Non-pigmented ciliary epithelial cell (primary cell): ENCODE data around the genes PCDH7, ARAP2 and C4orf19.

DNA sequence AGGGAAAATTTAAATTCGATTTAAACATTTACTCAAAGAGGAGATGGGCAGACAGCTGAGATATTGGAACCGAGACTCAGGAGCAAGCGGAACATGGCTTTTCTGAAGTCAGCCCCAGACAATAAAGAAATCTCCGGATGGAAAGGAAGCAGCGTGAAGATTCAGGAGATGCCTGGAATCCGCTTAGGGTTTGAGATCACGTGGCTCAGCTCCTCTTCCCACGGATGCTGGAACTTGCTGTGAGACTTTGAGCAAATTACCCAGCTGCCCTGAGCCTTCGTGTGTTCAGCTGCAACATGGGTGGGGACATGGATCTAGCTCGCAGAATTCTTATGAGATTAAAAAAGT is 55.8 kb upstream of the STIM2 start:
- RRBS: no CpG with 5 or more reads among the region's 10 CpGs

DNA sequence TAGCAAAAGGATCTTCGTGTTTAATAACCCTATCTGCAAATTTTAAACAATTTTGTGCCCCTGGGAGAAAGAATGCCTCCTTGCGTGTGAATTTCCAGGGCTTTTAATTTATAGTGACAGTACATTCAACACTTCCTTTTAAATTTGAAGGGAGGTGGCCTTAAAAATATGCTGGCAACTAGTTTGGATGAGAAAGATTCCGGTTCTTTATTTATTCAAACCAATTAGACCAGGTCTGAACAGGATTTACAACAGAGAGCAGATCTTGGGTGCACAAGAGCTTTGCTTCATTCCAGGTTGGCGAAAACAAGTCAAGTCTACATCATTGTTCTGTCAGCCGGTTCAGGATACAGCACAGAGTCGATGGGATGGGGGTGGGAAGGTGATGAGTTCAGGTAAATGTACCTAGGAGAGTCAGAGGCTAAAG is 1.0 kb upstream of the STIM2 start:
- RRBS: no CpG with 5 or more reads among the region's 6 CpGs

- RRBS: no CpG with 5 or more reads among the region's 12 CpGs
These were observed 1.2 kb downstream of the STIM2 start for GRCh38 chr4:26861725-26862292.

DNA sequence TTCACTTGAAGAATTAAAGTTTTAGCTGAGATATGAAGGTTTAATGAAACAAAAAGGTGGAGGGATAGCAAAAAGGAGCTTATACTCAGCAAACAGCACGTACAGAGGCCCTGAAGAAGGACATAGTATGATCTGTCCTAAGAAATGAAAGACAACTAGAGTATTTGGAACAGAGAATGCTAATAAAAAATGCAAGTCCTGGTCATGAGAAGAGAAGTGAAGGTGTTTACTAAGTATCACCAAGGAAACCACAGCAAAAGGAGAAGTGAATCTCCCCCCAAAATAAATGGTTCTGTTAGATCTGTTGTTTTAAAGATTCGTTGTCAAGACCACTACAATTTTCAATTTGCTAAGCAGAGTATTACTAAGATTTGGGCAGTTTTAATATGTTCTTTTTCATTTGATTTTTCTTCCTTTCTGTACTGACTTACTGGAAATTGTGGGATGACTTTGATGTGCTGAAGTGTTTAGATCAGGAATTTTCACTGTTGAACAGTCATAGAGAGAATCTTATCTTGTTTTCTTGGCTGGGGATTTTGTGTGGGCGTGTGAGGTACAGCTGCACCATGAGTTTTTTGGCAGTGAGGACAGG is 132.0 kb downstream of the STIM2 start:
- RRBS: no CpG with 5 or more reads among the region's 3 CpGs

DNA sequence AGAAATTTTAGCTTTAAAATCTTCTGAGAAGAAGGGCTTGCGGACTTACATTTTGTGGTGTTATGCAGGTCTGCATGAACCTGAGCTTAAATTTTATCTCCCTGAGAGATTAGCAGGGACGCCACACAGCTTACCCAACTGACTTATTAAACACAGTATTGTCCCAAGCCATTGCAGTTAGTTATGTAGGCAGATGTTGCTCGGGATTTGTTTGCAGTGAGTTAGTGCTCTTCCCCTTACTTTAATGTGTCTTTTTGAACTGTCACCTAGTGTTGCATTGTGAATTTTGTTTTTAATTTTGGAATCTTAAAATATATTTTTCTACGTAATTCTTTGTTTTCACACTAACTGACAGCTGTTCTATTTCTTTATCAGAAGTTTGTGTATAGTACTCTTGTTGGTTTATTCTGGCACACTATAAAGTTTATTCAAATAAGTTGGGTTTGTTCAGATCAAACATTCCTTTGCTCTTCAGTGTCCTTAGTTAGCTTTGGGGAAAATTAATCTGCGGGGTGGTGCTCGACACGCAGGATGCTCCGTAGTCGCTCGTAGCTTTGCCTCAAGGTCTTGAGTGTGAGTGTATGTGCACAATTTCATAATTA is 145.4 kb downstream of the STIM2 start:
- RRBS: no CpG with 5 or more reads among the region's 10 CpGs

GRCh38 chr4:30720294-30721056 is at the start of gene PCDH7:
PCDH7 (plus strand) TSS chr4:30720369.
- RRBS: 1% methylated on average over 18 of the region's 56 CpGs

DNA sequence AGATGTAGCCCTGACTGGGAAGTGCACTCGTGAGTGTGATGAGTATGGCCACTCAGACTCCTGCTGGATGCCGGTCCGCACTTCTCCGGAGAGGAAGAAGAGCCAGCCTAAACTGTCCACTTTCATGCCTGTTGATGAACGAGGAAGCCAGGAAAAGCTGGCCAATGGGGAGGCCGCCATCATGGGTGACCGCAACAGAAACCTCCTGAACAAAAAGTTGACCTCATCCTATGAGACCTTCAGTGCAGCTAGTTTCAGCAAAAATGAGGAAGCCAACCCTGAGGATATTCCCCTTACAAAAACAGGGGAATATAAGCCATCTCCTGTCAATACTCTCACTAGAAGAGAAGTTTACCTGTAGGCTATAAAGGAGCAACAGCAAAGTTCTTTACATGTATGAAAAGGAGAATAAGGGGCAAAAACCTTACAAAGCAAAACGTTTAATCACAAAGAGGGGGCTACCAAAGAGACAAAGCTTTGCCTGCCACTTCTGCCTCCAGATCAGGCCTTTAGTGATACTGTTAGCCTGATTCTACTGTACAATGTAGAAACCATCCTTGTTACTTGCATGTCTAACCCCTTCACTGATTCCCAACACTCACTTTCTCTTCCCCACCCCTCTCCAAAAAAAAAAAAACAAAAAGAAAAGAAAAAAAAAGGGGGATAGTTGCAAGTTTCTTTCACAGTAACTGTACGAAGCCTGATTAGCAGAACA is 422.5 kb downstream of the PCDH7 start:
- RRBS: no CpG with 5 or more reads among the region's 9 CpGs

DNA sequence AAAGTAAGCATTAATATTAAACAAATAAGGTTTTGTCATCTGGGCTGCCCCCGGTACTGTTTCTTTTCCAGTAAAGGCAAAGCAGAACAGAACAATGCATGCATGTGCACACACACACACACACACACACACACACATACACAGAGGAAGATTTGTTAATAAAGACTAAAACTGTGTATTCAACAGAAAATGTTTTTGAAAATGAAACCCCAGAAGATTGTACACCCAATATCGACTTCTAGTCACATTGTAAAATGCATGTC is 2685.4 kb downstream of the ARAP2 start:
- RRBS: no CpG with 5 or more reads among the region's 2 CpGs

GRCh38 chr4:34436020-34436588 is 1808.2 kb downstream of the ARAP2 start:
- RRBS: no CpG with 5 or more reads among the region's 1 CpG

DNA sequence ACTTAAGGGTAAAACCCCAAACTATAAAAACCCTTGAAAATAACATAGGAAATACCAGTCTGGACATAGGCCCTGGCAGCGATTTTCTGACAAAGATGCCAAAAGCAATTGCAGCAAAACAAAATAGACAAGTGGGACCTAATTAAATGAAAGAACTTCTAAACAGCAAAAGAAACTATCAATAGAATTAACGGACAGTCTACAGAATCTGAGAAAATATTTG is 255.7 kb downstream of the ARAP2 start:
- RRBS: no CpG with 5 or more reads among the region's 2 CpGs

GRCh38 chr4:36063535-36063790 is 180.9 kb downstream of the ARAP2 start:
- RRBS: no CpG with 5 or more reads among the region's 3 CpGs

DNA sequence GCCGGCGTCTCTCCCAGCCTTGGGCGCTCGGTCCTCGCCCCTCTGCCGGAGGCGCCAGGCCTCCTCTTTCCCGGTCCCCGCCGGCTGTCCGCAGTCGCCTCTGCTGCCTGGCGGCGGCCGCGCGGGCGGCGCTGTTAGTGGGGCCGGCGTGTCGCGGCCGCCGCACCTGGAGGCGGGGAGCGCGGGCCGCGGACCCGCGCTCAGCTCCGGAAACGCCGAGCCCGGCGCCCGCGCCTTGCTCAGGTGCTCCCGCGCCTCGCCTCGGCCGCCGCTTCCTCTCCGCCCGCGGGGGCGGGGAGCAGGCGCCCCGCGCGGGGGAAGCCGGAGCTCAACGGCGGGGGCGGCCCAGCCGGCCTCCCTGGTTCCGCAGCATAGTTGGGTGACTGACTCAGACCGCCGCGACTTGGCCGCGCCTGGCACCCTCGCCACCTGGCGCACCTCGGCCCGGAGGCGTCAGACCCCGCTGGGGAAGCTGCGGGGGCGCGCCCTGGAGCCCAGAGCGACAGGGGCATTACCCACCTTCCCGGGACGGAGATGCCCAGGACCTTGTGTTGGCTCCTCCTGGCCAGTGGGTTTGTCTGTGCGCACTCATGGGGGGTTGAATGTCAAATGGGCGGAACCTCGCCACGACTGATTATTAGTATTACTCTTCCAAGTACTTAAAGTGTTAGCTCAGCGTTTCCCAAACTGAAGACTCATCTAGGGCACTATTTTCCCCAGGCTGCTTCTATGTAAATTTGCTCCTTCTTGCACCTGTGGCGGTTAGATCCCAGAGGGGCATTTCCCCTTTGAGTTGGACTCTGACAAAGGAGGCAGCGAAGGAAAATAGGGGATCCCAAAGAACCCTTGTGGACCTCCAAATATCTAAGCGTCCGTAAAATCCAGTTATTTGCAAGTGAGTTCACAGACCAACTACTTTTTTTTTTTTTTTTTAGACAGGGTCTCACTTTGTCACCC is at the start of gene ARAP2:
Gene ARAP2 (minus strand): TSS at position 278 of the 957 bp plus-strand sequence.
- RRBS: 2% methylated on average over 53 of the region's 85 CpGs

DNA sequence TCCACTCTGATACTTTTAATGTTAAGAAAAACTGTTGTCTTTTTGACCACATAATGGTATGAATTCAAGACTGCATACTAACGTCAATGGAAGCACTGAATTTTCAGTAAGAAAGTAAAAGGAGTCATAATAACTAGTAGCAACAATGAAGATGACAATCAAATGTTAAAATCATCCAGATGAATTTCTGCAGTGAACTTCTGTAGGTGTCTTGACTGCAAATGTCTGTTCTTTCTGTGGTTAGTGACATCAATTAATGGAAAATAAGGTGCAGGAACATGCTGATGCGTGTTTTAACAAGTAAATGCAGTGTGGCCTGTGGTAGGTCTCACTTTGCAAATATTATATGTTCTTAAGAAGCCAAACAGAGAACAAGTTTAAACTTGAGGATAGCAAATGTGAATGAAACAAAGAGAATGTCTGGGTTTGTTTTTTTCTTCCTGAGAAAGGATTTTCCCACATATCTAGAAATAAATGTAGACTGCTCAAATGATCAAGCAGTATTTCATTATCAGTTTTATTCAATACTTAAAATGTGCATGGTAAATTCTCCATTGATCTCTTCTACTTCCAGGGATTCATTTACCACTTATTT is 2.6 kb upstream of the DTHD1 start:
- RRBS: no CpG with 5 or more reads among the region's 2 CpGs

- RRBS: no CpG with 5 or more reads among the region's 8 CpGs
These were observed 29.3 kb downstream of the DTHD1 start for GRCh38 chr4:36310602-36311328.

- RRBS: no CpG with 5 or more reads among the region's 2 CpGs
These were observed 46.8 kb upstream of the NWD2 start for GRCh38 chr4:37197731-37198114.

DNA sequence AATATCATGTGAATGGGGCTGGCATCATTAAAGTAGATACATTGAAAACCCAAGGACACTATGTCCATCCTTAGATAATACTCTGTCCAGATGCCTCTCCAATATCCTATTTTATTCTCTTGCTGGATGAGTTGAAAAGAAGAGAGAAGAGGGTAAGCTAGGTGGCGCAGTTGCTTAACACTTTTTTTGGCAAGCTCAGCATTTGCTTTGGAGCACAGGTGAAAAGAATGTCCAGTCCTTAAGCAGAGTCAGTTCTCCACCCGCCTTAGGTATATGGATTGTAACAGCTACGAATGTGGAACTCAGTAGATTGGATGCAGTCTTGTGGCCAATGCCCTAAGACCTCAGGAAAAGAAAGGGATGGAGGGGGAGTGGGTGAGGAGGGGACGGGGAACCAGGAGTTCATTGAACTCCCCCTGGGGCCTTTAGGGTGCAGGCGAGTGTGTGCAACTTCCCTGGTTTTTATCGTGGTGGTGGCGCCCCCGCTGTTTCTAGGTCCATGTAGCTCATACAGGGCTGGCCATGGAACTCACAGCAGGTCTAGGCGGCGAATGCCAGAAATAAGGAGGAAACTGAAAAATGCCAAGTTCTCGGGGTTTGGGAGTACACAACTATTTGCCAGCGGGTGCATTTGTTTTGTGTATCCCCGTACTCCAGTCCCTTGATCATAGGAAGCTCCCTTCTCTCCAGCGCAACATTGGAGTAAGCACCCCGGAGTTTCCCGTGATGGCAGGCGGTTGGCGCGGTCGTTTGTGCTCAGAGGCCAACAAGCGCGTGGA is 590 bp upstream of the C4orf19 start:
- RRBS: under 1% methylated on average over 7 of the region's 22 CpGs

DNA sequence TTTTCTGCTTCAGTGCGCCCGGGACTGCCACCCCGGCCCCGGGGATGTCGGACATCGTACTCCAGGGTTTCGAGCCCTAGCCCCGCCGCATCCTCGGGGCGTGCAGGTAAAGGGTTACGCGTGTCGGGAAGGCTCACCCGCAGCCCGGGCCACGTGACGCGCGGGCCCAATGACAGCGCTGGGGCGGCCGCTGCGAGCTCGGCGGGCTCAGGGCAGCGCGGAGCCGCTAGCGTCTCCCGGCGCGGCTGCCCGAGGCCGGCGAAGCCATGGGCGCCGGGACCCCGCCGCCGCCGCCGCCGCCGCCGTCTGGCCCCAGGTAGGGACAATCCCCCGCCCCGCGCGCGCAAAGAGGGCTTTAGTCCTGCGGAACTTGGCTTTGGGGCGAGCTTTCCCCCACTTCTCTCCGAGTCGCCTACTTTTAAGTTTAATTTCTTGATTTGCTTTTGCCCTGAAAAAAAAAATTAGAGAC is at the start of gene C4orf19:
Gene C4orf19 (plus strand): TSS at position 201 of the 469 bp plus-strand sequence.
- RRBS: 1% methylated on average over 21 of the region's 55 CpGs

DNA sequence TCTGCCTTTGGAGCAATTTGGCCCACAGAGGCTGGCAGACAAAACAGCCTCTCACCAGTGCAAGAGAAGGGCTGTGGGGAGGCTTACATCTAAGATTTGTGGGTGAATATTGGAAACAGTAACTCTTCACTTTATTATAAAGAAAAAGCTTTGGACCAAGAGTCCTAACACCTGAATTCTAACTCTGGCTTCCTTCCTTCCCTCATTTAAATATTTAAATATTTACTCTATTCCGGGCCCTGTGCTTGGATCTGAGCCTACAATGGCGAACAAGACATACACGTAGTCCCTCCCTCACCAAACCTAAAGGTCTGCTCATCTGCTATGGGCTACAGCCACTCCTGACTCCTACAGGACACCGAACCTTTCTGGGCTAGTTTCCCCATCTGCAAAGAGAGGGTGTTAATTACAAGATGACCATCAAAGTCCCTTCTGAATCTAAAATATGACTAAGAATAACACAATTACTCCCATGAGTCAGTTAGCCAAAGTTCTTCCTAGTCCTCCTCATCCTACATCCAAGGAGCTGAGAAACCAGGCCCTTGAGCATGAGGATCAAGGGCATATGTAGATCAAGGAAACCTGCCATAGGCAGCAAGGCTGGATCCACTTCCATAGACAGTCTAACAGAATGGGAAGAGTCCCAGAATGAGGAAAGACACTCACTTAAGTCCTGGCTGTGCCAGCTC is 9.4 kb downstream of the RELL1 start:
- RRBS: no CpG with 5 or more reads among the region's 4 CpGs

DNA sequence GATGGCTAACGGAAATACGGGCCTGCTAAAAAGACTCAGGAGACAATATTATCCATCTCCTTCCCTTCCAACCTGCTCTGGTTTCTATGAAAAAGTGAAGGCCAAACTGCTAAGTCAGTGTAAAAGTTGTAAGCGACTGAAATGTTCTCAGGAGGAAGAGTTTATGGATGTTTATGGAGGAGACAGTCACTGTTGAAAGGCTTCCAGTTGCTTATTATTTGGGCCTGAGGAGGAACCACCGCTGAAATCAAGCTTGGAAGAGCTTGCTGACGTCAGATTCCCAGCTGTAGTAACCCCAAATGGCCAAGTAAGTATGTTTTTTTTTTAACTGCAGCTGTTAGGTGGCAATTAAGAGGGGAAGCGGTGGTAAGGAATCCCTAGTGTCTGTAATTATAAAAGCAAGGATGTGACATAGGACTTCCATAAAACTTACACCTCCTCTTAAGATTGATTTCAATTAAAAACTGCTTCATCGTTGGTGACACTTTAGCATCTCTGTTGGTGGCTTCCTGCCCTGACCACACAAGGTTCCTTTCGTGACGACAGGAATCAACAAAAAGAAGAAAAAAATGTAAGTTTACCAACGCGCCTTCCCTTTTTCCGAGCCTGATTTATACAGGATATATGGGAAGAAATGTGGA is 1.0 kb downstream of the RELL1 start:
- RRBS: no CpG with 5 or more reads among the region's 12 CpGs

DNA sequence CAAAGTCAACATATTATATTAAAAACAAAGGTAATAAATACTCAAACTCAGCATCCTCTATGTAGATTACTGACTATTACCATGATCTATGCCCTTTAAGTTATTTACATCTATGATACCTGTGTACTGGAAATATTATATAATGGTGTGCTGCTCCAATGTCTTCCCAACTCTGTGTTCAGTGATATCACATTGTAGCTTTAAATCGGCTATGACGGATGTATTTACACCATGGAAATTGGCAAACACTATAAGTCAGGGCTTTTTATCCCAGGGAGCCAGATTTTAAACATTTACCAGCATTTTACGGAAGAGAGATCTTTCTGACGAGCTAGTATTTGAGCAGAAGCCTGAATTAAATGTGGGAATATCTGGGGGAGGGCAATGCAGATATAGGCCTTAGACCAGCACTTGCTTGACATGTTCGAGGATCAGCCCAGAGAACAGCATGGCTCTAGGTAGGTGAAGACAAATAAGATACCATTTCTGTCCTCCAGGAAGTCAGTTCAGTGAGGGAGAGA is 7.7 kb upstream of the PGM2 start:
- RRBS: no CpG with 5 or more reads among the region's 5 CpGs